Cerebral cortex (tissue), 2 donors: ENCODE measurements around a stretch of chr14.

DNA sequence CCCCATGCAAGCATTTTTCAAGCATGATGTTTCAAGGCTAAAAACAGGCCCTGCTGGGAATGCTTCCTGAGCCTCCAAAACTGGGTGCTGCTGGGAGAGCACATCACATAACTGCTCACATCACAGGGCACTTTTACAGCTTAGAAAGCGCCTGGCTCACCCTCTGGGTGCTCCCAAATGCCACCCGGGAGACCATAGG lies 58.9 kb downstream of the ITPK1 start:
- PRO-cap, 2 experiments: no peak in any of the 2 experiments

DNA sequence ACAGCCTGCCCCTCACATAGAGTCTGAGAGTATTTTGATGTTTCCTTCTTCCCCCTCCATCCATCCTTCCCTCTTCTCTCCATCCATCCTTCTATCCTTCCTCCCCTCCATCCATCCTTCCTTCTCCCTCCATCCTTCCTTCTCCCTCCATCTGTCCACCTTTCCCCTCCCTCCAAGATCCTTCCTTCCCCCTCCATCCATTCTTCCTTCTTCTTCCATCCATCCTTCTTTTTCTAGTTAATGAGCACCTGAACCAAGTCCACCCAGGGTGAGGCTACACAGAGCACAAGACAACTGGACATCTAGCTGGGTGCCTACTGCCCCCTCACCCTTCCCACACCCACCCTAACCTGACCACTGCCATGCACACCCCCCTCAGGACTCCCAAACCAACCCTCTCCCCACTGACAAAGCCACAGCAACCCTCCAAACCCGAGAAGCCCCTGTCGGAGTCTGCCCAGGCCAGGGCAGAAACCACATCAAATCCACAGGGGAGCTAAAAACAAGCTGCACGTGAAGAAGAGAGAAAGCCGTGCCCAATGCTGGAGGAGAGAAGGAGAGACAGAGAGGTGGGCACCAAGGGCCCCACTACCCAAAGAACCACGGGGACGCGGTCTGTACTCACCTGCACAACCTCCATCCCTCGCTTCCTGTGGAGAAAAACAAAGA lies 39.6 kb downstream of the ITPK1 start:
- PRO-cap, 2 experiments: no peak in any of the 2 experiments

GRCh38 chr14:93113178-93114247 lies 2.2 kb downstream of the ITPK1 start:
- PRO-cap, 2 experiments: peak in 1 of 2 experiments; most common plus-strand start chr14:93113530 (in 1); most common minus-strand start chr14:93113447 (in 1)

GRCh38 chr14:93114675-93115066 lies 1.1 kb downstream of the ITPK1 start:
- PRO-cap, 2 experiments: no peak in any of the 2 experiments

DNA sequence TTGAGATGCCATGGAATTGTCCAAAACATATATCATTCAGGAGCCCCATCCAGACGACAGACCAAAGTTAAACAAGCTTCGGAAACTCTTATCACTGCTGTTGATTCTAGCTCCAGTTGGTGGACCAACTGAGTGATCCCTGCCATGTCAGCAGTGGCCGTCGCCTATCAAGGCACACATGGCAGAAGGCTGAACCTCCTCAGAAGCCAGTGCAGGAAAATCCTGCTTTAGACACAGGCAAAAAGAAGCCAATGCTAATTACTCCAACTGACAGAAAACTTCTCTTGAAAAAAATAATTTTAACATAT lies 22.5 kb upstream of the ITPK1 start:
- PRO-cap, 2 experiments: no peak in any of the 2 experiments

- PRO-cap, 2 experiments: no peak in any of the 2 experiments
Observed at GRCh38 chr14:93181955-93182332, 2.8 kb downstream of the MOAP1 start.

DNA sequence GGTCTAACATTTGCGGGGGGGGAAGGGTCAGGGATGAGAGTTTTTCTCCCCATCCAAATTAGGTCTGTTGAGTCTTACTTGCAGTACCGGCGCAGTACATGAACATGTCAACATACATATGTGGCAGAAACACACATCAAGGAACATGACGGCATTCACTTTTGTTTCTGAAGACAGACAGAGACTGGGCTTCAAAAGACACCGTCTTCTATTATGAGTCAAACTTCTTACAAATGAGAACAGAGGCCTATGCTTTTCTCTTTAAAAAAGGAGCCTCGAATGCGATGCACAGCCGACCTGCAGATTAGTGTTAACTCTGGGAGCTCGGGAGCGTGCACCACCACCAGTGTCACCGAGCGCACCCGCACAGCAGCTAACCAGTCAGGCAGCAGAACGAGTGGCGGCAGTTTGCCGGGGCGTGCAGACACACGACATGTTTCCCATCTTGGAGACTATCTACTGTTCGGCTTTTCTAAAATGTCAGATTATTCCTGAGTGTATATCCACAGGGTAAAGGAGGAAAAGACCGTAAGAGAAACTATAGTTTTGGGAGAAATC lies 32.9 kb downstream of the UBR7 start:
- PRO-cap, 2 experiments: no peak in any of the 2 experiments

- PRO-cap, 2 experiments: peak in 1 of 2 experiments; most common plus-strand start chr14:93431199 (in 1); most common minus-strand start chr14:93431092 (in 1)
Observed at GRCh38 chr14:93431056-93431340, 259 bp downstream of the UNC79 start.

GRCh38 chr14:93693830-93694499 lies 94.3 kb downstream of the PRIMA1 start:
- PRO-cap, 2 experiments: no peak in any of the 2 experiments

GRCh38 chr14:93718953-93719746 lies 69.1 kb downstream of the PRIMA1 start:
- PRO-cap, 2 experiments: no peak in any of the 2 experiments

DNA sequence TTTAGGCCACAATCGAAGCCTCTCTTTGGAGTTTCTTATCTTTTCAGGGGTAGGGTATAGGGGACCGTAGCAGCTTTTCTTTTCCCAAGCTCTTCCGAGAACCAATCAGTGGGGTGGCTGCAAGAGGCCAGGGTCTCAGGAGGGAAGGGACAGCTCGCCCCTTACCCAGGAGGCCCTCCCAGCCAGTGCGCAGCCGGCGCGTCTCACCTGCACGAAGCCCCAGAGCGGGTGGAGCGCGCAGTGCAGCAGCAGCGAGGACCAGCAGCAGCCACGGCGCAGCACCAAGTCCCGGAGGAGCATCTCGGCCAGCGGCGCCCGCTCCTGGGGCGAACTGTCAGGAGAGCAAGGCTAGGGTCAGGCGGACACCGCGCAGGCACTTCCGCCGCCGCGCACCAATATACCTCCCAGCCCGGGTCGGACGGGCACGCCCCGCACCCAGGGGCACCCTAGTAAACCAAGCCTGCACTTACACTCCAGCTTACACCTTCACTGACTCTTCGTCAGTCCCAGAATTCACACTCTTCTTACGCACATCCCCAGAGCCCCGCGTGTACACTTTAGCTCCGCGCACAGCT lies 779 bp downstream of the PRIMA1 start:
- PRO-cap, 2 experiments: peak in 1 of 2 experiments; most common plus-strand start position 240 of the sequence (in 1); most common minus-strand start position 283 of the sequence (in 1)

- PRO-cap, 2 experiments: no peak in any of the 2 experiments
Observed at GRCh38 chr14:93962614-93963802, 13.4 kb downstream of the ASB2 start.

DNA sequence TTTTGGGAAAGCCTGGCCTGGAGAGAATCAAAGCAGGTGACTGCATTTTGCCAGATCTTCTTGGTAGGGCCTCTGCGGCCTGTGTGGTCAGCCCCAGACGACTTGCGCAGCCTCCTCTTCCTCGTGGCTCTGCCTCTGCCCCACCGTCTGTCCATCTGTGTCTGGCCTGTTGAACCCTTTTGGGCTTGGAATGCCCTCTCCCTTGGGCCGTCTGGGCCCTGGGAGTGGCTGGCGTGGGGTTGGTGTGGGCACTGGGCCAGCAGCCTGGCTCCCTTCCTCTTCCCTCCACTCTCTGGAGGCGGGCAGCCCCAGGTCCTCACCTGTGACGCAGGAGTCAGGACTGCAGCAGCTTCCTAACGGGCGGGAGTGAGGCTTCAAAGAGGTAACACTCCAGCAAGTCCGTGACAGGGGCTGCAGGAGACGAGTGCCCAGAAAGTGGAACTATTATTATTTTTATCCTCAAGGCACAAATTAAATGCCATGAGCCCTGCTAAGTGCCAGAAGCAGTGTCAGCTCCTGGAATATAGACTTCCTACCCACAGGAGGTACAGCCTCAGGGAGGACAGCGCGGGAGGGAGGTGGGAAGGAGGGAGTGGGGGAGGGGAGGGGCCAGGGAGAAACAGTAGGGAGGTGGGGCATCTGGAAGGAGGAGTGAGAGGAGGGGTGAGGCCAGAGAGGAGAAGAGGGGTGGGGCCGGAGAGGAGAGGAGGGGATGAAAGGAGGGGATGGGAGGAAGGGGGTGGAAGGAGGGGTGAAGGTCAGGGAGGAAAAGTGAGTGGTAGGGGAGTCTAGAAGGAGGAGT lies 9.5 kb upstream of the CCDC197 start:
- PRO-cap, 2 experiments: no peak in any of the 2 experiments

DNA sequence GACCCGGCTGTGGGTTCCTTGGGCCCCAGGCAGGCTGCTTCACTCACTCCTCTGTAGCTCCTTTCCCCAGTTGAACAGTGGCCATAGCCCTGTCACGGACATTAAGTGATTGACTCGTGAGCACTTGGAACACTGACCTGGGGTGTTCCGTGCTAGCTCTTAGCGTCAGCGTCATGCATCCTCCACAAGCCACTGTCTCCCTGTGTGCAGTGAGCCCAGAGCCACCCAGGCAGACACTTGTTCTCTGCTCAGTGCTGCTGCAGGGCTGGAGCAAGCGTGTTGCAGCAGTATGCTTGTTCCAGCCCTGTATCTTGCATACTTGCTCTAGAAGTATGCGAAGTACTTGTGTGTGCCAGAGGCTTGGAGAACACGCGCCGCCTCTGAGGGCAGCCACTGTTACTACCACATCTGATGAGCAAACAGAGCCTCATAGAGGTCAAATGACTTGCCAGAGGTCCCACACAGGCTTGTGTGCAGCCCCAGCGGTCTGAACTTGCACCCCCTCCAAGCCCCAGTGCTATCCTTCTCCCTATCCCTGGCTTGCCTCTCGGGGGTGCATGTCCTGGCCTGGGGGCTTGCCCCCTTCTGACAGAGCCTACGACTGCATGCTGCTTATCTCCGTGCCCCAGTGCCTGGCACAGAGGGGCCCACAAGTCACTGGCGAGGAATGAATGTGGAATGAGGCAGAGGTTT lies 15.8 kb downstream of the OTUB2 start:
- PRO-cap, 2 experiments: no peak in any of the 2 experiments

GRCh38 chr14:94056484-94057157 lies 24.4 kb downstream of the DDX24 start:
- PRO-cap, 2 experiments: no peak in any of the 2 experiments

GRCh38 chr14:94111452-94112159 lies 17.8 kb downstream of the IFI27L2 start:
- PRO-cap, 2 experiments: no peak in any of the 2 experiments

GRCh38 chr14:94116277-94116900 lies 13.0 kb downstream of the IFI27L2 start:
- PRO-cap, 2 experiments: no peak in any of the 2 experiments

GRCh38 chr14:94174494-94175472 lies 661 bp downstream of the PPP4R4 start:
- PRO-cap, 2 experiments: no peak in any of the 2 experiments

DNA sequence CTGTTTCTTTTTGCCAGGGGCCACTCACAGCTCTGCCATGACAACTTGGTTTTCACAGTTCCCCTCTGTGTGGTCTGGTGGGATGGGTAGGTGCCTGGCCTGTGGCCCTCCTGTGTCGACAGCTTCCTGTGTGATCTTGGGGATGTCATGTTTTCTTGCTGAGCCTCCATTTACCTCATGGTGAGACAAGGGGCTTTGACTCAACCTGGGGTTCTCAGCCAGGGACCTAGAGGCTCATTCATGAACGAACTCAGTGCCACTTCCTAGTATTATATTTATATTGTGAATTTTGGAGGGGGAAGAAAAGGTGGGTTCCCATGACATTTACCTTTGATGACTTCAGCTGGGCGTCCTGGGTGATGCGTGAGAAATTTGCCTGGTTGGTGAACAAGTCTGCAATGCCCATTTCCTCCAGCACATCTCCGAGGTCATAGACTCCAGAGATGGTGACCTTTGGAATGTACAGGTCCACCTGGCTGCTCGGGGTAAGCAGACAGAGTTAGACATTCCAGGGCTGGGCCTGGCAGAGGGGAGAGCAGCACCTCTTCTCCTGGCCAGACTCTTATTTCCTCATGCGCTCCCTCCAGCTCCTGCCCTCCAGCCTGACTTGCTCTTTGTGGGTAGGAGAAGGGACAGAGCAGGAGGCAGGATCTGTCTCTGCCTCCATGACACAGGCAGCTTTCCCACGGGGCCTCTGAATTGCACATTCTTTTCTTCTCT lies 12.8 kb upstream of the SERPINA10 start:
- PRO-cap, 2 experiments: no peak in any of the 2 experiments

DNA sequence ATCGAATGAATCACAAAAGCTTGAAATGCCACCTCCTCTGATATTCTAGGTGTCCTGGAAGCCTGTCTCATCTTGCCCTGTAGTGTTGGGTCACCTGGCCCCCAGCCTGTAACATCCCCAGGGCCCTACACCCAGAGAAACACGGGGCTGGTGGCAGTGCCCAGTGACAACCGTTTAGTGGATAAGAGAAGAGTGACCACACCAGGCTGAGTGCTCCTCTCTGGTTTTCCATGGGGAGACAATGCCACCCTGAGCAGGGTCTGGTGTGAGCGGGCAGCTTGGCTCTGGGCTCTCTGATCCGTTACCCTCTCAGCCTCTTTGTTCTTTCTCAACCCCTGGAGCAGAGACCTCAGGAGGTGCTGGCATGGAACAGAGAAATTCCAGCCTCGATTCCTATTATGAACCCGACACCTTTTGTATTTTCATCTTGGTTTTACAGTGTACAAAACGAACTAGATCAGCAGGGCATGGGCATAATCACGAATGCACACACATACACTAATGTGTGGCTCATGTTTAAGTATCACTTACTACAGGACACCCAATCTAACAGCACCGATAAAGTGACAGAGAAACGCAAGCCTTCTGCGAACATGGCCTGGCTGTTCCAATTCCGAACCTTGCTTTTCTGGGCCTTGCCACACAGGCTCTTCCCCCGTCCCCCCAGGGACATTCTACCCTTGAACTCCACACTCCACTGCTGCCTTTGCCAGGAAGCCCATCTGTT lies 8.4 kb downstream of the SERPINA1 start:
- PRO-cap, 2 experiments: no peak in any of the 2 experiments